Right cardiac atrium (tissue), 1 donor: ENCODE measurements around a stretch of chr9.

GRCh38 chr9:89668335-89668589, 63.5 kb downstream of the GADD45G start:
- PRO-cap = no peak

- PRO-cap = no peak
Observed at GRCh38 chr9:89699500-89700175, 94.8 kb downstream of the GADD45G start.

- PRO-cap = no peak
Observed at GRCh38 chr9:89701558-89701938, 96.7 kb downstream of the GADD45G start.

DNA sequence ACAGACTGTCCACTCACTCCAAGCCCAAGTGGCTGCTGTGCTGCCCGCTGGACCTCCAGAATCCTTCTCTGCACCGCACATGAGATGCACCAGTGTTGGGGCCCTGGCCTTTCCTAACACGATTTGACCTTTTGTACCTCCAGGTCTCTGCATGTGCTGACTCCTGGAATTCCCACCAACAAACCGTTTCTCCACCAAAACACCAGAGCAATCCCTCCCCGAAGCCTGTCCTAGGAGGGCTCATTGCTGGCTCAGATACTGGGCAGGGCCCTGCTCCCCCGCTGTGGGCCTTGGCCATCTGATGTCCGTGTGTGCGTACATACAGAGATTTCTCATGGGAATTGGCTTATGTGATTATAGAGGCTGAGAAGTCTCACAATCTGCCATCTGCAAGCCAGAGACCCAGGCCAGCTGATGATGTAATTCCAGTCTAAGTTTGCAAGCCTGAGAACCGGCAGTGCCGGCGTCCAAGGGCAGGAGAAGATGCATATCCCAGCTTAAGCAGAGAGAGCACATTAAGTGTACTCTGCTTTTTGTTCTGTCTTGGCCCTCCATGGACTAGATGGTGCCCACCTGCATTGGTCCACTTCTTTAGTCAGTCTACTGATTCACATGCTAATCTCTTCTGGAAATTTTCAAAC, 141.8 kb downstream of the GADD45G start:
- PRO-cap = no peak

DNA sequence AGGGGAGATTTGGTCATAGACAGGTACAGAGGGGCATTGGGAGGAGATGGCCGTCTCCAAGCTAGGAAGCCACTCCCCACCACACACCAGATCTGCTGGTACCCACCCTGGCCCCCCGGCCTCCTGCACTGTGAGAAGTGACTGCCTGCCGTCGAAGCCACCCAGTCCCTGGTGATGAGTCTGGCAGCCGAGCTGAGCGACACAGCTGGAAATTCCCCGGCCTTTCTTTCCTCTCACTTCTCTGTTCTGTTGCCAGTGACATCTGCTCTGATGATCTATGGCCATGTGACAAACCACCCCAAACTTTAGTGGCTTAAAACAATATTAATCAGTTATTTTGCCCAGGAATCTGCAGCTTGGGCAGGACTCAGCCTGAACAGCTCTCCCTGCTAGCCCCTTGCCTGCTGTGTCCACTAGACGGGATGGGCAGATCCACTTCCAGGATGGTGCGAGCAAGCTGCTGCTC, 211.1 kb downstream of the GADD45G start:
- PRO-cap = no peak

DNA sequence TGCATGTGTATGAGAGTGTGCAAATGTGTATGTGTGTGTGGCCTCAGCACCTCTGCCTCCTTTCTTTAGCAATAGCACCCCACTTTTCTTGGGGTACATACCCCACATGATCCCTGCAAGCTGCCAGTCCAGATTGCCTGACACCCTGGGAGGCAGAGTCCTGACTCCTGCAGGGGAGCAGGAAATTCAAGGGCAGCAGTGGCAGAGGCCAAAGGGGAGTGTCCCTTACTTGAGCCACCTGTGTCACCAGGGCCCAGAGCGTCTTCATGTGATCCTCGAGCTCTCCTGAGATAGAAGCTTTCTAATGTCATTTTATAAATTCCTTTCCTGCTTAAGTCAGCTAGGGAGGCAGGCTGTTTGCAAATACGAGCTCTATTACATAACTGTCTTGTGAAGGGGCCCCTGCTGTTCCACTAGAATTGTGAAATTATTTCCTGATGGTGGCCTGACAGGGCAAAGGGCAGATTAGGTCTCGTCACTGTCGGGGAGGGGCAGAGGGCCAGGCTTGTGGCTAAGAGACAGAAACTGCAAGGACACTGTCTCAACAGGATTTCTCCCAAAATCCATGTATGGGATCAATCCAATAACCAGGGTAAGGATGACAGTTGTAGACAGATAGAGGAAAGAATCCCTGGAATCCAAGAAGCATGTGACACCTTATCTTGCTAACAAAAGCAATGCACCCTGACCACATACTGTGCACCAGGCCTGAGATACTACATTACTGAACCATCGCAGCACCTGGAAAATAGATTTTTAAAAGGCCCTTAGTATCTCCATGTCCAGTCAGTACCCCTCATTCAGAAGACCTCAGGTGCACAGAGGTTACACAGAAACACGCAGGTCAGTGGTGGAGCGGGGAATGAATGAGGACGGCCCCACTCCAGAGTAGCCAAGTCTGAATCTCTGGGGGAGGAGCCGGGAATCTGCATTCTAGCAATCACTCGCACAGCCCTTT, 389.4 kb downstream of the GADD45G start:
- PRO-cap = no peak

DNA sequence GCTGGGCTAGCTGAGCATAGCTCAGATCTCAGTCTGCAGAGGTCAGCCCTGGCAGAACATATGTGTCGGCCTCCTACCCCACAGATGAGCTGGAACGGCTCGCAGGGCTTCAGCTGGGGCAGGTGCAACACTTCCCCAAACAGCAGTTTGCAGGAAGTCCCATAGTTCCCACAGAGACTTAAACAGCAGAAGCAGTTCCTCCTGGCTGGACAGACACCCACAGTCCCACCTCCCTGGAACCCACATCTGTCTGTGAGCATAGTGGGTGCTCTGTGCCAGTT, 404.6 kb downstream of the GADD45G start:
- PRO-cap = no peak

GRCh38 chr9:90021317-90021634, 416.5 kb downstream of the GADD45G start:
- PRO-cap = no peak

- PRO-cap = no peak
Observed at GRCh38 chr9:90432728-90433378, 209.8 kb downstream of the DIRAS2 start.

- PRO-cap = no peak
Observed at GRCh38 chr9:90999752-91000594, 198.4 kb downstream of the SYK start.

- PRO-cap = no peak
Observed at GRCh38 chr9:91035183-91036003, 233.8 kb downstream of the SYK start.

GRCh38 chr9:91161971-91163056, 199.4 kb downstream of the AUH start:
- PRO-cap = no peak

- PRO-cap = no peak
Observed at GRCh38 chr9:91186917-91187258, 174.8 kb downstream of the AUH start.

GRCh38 chr9:91191716-91192801, 169.7 kb downstream of the AUH start:
- PRO-cap = no peak

DNA sequence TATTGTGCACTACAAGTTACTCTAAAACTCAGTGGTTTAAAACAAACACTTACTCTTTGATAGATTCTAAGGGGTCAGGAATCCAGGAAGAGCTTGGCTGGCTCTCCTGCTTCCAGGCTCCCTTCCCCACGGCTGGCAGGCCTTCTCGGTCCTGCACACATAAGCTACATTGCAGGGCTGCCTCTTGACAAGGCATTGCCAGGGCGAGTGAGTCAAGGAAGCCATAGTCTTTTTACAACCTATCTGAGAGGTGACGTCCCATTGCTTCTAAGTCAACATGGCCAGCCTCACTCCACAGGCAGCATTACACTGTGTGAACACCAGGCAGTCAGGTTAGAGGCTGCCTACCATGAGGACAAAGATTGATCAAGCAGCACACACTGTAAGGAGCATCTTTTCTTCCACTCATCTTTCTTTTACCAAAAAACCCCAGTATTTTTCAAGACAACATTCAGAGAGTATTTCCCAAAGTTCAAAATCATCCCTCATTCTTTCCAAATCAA, 119.7 kb downstream of the AUH start:
- PRO-cap = no peak

DNA sequence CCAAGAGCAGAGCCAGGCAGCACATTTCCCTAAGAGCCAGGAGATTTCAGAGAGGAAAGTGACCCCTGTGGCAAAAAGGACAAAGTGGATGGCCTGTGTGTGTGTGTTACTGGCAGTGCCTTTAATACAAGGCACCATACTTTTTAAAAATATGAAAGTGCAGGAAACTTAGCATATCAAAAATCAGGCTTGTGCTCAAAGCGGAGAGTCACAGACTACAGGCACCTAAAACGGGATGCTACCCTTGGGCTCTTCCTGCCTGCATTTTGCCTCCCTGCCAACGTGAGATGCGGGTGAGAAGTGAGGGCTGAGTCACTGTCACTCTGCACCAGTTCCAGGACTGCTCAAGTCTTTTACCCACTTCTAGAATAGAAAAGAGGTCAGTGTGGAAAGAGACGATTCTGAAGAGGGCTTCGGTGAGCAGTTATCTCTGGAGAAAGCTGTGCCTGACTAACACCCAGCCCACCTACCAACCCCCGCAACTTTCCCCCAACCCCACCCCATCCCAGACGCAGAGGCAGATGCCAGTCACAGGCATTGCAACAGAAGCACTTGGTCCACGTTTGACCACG, 15.8 kb downstream of the NFIL3 start:
- PRO-cap = no peak

GRCh38 chr9:91577475-91578059, 153.9 kb upstream of the NFIL3 start:
- PRO-cap = no peak

GRCh38 chr9:91898364-91899425, 51.3 kb downstream of the ROR2 start:
- PRO-cap = no peak

DNA sequence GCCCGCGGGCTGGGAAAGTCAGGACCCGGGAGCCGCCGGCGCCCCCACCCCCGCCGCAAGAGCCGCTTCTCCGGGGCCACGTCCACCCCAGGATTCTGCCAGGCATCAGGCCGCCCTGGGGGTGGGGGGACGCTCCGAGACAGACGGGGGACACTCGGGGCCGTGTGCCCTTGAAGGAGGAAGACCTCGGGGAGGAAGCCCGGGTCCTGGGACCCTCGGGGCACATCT, 820 bp downstream of the ROR2 start:
- PRO-cap = no peak

DNA sequence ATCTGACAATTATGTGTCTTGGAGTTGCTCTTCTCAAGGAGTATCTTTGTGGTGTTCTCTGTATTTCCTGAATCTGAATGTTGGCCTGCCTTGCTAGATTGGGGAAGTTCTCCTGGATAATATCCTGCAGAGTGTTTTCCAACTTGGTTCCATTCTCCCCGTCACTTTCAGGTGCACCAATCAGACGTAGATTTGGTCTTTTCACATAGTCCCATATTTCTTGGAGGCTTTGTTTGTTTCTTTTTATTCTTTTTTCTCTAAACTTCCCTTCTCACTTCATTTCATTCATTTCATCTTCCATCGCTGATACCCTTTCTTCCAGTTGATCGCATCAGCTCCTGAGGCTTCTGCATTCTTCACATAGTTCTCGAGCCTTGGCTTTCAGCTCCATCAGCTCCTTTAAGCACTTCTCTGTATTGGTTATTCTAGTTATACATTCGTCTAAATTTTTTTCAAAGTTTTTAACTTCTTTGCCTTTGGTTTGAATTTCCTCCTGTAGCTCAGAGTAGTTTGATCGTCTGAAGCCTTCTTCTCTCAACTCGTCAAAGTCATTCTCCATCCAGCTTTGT, 28.4 kb downstream of the SPTLC1 start:
- PRO-cap = no peak